Left colon (tissue), 1 donor: ENCODE results near the genes GLIS1 and FAM151A.

DNA sequence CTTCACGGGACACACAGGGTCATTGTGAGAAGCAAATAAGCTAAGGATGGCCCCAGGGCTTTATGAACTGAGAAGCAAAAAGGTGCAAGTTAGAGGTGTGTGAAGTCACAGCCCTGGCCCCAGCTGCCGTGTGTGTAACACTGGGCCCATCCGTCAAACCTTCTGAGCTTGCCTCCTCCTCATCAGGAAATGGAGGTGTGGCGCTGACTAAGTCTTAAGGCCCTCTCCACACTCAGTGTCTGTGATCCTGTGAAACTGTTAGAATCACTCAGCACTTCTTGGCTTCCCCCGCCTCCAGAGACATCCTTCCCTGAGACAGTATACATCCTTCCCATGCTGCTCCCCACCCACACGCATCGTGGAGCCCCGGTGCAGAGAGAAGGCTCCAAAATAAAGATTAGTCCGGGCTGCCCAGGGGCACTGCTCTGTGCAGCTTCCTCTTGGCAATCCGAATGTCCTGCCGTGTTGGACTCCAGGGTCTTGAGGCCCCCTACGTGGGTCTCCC, 33.3 kb downstream of the LRP8 start:
- PRO-cap = no peak

GRCh38 chr1:53367867-53368483, 40.1 kb upstream of the LRP8 start:
- PRO-cap = no peak

DNA sequence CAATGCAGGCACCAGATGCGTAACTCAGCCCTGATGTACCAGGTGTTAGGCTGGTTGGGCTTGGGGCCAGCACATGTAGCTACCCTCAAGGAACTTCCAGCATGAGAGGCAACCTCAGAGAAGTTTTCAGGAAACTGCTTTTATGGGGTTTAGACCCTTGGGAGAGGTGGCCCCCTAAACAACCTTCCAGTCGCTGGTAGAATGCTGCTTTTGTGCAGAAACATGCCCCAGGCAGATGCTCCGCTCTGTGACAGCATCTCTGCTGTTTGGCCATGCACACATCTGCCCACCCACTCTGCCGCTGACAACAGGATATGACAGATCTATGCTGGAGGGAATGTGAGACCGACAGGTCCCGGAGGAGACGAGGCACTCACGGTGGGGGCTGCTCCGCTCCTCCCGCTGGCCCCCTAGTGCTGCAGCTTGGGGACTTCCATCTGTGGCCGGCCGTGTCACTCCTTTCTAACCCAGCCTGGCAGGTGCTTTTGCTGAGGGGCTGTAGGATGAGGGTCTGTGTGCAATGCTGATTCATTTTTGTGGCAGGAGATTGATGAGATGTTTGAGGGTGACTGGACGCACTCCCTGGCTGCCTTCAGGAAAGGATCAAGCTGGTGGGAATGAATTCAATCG, 49.1 kb upstream of the DMRTB1 start:
- PRO-cap = no peak

DNA sequence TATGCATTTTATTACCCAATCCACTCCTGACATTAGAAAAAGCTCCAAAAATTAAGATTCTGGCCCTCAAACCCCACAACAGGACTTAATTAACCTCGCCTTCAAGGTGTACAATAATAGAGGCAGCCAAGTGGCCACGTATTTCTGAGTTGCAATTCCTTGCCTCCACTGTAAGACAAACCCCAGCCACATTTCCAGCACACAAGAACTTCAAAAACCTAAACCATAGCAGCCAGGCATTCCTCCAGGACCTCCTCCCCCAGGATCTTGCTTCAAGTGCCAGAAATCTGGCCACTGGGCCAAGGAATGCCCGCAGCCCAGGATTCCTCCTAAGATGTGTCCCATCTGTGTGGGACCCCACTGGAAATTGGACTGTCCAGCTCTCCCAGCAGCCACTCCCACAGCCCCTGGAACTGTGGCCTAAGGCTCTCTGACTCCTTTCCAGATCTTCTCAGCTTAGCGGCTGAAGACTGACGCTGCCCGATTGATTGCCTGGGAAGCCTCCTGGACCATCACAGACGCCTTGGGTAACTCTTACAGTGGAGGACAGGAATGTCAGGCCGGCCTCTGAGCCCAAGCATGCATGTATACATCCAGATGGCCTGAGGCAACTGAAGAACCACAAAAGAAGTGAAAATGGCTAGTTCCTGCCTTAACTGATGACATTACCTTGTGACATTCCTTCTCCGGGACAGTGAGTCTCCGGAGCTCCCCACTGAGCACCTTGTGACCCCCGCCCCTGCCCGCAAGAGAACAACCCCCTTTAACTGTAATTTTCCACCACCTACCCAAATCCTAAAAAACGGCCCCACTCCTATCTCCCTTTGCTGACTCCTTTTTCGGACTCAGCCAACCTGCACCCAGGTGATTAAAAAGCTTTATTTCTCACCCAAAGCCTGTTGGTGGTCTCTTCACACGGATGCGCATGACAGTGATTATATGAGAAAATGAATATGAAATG, 24.7 kb upstream of the DMRTB1 start:
- PRO-cap = no peak

GRCh38 chr1:53606653-53606910, 132.4 kb downstream of the GLIS1 start:
- PRO-cap = no peak

- PRO-cap = no peak
Observed at GRCh38 chr1:53685579-53686291, 53.2 kb downstream of the GLIS1 start.

- PRO-cap = bidirectional peak, plus-strand start at chr1:53739366, minus-strand start at chr1:53739164
Observed at GRCh38 chr1:53738953-53739615, at the start of gene GLIS1. GLIS1 (minus strand) TSS chr1:53739164.

- PRO-cap = no peak
Observed at GRCh38 chr1:54153766-54154237, 1.0 kb upstream of the CDCP2 start.

- PRO-cap = no peak
Observed at GRCh38 chr1:54225356-54226281, 25.7 kb downstream of the MRPL37 start.

GRCh38 chr1:54228032-54229203, 28.5 kb downstream of the MRPL37 start:
- PRO-cap = no peak

DNA sequence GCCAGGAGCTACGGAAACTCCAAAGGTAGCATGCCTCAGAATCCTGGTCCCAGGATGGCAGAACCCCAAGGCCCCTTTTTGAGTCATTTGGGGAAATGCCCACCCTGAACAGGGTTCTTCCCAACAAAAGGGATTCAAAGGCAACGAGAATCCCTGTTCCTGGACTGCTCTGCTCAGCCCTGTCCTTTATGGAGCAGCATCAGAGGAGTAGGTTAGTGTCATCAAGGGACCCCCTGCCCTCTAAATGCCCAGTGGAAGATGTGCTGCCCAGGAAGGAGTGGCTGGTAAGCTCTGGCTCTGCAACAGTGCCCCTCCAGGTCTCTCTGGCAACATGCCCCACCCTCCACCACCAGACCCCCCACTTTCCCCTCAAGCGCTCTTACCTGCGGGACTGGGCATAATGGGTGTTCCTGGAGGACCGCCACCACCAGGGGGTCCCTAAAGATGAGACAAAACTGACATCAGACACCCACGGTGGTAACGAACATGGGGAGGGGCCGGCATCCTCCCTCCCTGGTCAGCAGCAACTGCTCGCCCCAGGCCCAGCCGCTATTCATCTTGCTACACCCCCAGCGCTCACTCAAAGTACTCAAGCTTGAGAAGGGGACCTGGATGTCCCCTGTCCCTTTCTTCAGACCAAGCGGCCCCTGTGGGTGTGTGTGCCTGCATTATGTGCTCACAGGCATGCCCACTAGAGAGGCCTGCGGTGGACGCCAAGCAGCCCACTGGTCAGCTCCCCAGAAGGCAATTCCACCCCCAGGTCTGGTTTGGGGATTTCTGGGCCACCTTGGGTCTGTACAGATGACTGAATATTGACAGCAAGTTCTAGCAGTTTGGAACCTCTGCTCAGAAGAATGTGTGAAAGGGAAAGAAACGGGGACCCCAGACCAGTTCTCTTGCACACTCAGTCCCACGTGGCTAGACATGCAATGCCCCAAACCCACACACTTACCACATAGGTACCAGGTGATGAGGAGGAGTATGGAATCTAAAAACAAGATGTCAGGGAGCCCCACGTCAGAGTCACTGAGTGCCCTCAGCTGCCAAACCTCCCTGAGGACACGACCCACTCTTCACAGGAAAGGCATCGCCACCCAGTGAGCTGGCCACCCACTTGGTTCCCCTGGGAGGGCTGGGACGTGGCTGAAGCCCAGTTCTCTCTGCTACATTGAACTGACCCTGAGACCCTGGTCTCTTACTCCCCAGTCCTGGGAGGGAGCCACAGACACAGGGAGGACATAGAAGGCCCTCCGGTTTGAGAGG, 41.0 kb downstream of the MRPL37 start:
- PRO-cap = no peak

- PRO-cap = no peak
Observed at GRCh38 chr1:54272827-54273771, 73.1 kb downstream of the MRPL37 start.

GRCh38 chr1:54277771-54278250, 77.8 kb downstream of the MRPL37 start:
- PRO-cap = unidirectional peak, minus-strand start at chr1:54278152; unidirectional peak, minus-strand start at chr1:54278199

GRCh38 chr1:54464268-54465016, 83.6 kb upstream of the ACOT11 start:
- PRO-cap = unidirectional peak, plus-strand start at chr1:54464800

- PRO-cap = no peak
Observed at GRCh38 chr1:54479471-54479688, 68.6 kb upstream of the ACOT11 start.

- PRO-cap = bidirectional peak, plus-strand start at chr1:54565408, minus-strand start at chr1:54565266
Observed at GRCh38 chr1:54564947-54565617, 17.1 kb downstream of the ACOT11 start.

DNA sequence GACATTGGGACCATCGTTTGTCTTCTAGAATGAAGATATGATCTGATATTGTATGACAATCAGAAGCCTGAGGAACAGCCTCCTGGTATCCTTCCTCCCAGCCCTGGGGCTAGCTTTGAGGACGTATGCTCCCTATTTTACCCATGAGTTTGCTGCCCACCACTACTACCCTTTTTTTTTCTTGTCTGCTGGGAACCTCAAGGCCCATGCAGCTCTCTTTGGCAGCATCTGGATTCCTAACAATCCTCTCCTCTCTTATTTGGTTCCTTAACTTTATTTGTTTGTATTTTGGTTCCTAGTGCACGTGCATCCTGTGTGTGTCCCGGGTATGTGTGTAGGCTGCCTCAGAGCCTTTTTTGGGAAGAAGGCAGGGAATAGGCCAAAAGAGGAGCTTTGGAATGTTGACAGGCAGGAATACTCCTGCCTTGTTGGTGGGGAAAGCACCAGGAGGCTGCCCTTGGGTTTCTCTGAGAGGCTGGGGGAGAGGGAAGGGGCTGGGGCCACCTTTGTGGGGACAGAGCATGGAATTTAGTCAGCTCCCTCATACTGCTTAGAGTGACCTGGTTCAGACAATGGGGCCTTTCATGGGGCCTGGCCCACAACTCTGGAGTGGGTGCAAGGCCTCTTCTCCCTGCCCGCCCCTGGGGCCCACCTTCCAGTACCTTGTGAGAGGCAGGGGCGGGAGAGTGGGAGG, 31.2 kb downstream of the ACOT11 start:
- PRO-cap = no peak

DNA sequence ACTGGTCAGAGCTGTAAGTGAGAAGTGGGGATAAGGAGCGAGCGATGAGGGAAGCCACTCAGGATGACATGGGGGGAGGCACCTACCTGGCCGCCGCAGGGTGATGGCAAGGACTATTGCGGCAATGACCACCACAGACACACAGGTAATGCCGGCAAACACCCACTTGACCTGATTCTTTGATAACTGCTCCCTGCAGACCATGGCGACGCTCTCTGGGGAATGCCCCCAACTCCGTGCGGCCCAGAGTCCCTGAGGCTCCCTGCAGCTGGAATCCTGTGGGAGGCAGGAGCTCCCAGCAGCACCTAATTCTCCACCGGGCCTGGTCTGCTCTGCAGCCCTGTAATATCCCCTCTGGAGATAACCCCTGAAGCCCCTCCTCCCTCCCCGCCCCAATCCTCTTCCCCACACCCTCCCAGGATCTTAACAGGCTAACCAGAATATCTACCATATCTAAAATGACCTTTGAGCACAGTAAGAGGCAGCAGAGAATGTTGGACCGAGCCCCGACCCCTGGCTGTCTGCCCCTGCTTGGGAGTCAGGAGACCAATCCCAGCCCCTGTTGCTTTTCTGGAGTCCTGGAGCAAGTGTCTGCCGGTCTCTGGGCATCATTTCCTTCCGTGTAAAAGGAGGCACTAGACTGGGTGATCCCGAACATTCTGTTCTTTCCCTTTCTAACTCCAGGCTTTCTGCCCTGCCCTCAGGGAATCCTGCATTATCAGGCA, at the start of gene FAM151A:
FAM151A (minus strand) TSS at position 334 of the 725 bp plus-strand sequence.
- PRO-cap = no peak

DNA sequence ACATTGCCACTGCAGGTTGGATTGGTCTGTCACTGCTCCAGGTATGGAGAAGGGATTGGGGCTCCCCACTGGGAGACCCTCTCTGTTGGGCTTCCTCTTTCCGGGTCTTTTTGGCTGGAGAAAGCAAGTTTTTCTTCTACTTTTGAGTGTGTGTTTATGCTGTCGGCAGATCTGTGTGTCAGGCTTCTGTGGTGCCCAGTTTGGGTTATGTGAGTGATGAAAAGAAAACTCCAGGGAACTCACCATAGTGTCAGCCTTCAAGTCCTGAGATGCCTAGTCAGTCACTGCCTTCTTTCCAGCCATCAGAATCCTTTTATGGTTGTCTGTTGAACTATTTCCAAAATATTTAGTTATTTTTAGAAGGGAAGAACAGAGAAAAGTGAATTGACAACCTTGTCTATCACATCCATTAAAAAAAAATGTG, 4.7 kb downstream of the MROH7 start:
- PRO-cap = no peak

DNA sequence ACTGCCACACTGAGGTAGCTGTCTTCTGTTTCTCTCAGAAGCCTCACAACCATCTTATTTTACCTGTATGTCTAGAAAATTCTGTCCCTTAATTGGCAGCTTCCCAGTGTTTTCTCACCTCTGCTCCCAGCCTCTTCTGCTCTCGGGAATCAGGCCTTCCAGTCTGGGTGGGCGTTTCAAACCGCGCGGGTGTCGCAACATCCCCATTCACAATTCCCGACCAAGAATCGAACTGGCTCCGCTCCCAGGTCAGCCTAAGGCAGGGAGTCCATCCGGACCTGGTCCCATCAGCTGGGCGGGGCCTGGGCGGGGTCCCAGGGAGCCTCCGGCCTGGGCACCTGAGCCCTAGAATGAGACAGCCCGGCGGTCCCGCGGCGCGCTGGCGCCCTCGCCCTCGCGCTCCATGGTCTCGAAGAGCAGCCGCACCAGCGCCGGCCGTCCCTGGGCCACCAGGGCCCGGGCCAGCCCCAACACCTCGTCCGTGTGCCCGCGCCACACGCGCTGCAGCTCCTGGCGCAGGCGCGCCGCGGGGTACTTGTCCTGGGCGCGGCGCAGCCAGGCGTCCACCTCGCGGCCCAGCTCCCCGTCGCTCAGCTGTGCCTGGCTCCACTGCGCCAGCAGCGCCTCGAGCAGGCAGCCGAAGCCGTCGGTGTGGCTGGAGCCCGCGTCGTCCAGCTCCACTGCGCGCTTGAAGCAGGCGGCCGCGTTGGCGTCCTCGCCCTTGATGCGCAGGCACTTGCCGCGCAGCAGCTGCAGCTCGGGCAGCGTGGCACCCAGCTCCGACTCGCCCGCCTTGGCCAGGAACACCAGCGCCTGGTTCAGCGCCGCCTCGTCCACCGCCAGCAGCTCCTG, 16.8 kb upstream of the PARS2 start:
- PRO-cap = no peak